Endothelial cell (in vitro differentiated cells): ENCODE results near the genes ENPP1, TAAR8 and TAAR2.

- PRO-cap: no peak
These were observed 17.0 kb upstream of the ARG1 start for GRCh38 chr6:131555940-131556413.

- PRO-cap: no peak
These were observed 1.2 kb downstream of the ARG1 start for GRCh38 chr6:131573948-131574991.

GRCh38 chr6:131575785-131576302 is 2.8 kb downstream of the ARG1 start:
- PRO-cap: no peak

DNA sequence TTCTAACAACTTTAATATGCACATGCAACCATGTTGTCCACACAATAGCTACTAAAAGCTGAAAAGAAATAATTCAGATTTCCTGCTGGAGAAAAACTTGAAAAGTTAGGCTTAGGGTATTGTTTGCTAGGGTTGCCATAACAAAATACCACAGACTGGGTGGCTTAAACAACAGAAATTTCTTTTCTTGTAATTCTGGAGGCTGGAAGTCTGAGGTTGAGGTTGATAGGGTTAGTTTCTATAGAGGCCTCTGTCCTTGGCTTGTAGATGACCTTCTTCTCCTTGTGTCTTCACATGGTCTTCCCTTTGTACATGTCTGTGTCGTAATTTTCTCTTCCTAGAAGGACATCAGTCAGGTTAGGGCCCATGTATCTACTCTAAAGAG is 974 bp upstream of the MED23 start:
- PRO-cap: unidirectional peak, plus-strand start at position 192 of the sequence

DNA sequence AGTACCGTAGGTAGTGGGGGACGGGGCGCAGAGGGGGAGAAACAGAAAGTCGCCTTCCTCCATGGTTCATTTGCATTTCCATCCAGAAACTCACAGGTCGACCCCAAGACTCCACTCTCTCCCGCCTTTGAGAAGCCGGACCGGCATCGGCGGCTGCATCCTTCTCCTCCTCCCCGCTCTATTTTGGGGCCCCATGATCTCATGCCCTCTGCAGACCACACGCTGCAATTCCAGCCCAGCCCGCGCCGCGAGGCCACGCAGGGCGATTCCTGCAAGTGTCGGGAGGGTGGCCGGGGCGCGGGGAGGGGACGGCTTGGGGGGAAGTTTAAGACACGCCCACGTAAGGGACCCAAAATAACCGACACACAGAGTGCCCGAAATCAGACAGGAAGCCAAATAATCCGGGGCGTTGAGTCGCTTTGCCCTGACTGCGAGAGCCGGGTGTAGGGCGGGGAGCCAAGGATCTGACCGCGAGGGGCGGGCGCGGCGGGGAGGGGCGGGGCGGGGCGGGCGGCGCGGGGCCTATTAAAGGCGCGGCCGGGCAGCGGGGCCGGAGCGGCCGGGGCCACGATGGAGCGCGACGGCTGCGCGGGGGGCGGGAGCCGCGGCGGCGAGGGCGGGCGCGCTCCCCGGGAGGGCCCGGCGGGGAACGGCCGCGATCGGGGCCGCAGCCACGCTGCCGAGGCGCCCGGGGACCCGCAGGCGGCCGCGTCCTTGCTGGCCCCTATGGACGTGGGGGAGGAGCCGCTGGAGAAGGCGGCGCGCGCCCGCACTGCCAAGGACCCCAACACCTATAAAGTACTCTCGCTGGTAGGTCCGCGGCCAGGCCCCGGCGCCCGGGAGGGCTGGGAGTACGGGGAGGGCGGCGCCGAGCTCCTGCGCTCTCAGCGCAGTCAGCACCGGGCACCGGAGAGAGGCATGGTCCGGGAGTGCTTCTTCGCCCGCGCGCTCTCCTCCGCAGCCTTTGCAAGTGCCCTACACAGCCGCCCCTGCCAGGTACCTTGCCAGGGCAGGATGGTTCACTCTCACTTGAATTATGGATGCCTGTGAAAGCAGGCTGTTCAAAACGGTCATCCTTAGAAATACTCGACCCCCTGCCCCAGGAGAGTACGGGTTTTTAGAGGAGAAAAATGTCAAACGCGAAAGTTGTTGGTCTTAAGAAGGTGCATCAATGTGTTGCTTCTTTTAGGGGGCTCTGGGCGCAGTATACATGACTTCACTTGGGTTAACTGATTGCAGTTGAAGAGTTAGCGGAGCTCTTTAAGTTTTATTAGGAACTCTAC is at the start of gene ENPP1:
TSS of gene ENPP1 (plus strand) at position 555 of the 1,283 bp plus-strand sequence.
- PRO-cap: bidirectional peak, plus-strand start at position 225 of the sequence, minus-strand start at position 185 of the sequence; bidirectional peak, plus-strand start at position 555 of the sequence, minus-strand start at position 432 of the sequence

DNA sequence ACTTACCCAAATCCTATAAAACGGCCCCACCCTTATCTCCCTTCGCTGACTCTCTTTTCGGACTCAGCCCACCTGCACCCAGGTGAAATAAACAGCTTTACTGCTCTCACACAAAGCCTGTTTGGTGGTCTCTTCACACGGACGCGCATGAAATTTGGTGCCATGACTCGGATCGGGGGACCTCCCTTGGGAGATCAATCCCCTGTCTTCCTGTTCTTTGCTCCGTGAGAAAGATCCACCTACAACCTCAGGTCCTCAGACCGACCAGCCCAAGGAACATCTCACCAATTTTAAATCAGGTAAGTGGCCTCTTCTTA is 49.4 kb downstream of the CCN2 start:
- PRO-cap: no peak

- PRO-cap: no peak
These were observed 3.4 kb upstream of the CCN2 start for GRCh38 chr6:131954488-131955069.

DNA sequence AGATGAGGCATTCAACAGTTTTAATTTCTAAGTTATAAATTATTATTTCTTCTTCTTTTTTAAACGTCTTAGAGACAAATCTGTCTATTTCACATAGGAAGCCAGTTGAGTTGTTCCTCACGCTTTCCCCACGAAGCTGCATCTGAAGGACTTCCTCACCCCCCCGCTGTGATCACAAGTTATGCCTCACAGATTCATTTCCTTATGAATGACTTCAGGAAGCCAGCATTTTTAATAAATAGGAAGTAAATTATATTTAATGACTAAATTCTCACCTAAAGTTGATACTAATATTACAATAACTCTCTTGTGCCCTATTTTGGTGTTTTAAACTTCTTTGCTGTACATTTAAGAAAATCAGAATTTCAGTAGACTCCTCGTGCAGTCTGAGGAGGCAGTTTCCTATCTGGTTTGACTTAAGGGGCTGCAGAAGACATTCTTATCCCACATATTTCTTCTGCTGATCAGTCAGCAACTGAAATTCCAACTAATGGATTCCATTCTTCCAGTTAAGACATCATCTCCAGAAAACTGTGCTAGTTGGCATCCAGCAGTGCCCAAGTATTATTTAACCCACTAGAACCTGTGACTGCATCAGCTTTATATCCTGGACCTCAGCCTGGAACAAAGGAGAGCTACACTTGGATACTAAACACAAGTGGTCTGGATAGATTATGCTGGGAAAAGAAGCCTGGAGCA is 182.7 kb upstream of the CCN2 start:
- PRO-cap: unidirectional peak, minus-strand start at position 144 of the sequence

DNA sequence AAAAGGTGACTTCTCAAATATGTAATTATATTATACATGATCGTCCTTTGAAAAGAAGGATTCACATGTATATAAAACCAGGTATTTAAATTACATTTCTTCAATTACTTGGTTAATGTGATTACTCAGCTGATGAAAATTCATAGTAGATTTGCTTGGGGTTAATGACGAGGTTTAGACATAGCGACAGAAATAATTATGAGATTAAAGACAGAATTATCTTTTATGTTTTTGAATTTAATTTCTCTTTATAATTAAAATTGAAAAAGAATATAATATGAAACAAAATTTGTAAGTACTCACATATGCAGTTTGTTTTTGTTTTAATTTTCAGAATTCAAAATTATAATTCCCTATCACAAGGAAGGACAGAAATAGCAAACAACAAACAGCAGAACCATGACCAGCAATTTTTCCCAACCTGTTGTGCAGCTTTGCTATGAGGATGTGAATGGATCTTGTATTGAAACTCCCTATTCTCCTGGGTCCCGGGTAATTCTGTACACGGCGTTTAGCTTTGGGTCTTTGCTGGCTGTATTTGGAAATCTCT is at the start of gene TAAR8:
TSS of gene TAAR8 (plus strand) at position 379 of the 550 bp plus-strand sequence.
- PRO-cap: no peak

DNA sequence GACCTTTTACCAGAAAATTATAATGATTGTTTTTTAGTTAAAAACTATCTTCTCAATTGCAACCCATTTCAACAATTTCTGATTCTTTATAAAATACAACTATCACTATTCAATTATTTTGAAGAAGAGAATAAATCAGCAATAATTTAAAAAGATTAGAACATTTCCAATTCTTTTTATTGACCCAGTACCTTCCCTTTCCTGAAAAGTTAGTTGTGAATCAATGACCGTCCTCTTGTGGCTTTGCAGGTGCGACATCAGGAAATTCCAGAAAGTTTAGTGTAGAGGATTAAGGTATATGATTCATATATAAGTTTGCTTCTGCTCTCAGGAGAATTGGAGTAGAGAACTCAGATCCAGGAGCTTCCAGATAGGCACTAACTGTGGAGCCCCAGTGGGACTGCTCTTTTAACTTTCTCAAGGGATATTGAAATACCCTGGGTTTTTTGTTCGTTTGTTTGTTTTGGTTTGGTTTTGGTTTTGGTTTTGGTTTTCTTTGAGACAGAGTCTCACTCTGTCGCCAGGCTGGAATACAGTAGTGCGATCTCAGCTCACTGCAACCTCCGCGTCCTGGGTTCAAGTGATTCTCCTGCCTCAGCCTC is 9.6 kb downstream of the TAAR2 start:
- PRO-cap: no peak

GRCh38 chr6:132624122-132624517 is at the start of gene TAAR2:
TAAR2 (minus strand) TSS chr6:132624275.
- PRO-cap: no peak

DNA sequence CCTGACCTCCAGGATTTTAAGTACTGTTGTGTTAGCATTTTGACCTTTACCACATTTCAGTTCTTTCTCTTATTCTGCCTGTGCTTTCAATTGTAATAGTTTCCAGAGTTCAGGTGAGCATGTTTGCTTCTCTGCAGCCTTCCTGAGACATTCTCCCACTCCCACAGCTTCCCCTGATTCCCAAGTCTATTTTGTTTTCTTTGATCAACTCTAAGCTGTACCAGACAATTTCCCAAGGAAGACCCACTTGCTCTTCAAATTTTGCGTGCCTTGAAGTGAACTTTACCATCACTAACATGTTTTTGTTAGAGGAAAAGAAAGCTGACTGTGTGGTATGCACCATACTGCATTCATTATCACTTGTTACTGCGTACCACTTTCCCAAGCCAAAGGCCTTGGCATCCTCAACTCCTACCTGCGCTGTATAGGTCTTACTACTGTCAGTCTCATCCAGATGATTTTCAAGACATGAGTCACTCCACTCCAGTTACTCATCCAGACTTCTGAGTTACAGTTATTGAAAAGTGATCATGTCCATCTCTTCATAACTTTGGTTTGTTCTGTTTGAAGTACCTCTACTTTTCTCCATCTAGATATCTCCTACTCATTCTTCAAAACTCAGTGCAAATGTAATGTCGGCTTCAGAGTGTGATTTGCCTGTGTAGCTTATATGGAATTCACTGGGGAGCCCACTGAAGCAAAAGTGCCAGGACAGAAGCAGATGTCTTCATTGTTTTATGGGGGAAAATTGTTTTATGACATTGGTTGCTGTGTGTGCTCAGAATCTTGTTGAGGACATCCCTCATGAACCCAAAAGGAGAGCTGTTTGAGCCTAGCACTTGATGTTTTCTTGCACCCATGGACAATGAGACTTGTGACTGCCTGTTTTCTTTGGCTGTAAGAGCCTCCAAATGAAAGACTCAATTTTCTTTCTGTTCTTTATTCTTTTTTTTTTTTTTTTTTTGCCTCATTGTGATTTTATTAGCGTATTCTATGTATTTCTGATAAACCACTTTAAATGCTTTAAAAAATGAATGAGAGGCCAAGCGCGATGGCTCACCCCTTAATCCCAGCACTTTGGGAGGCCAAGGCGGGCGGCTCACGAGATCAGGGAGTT is 5.3 kb downstream of the RPS12 start:
- PRO-cap: no peak

- PRO-cap: unidirectional peak, minus-strand start at chr6:133242935
These were observed 1.7 kb downstream of the EYA4 start for GRCh38 chr6:133242778-133243289.

- PRO-cap: no peak
These were observed 294.3 kb upstream of the TCF21 start for GRCh38 chr6:133594586-133594955.

DNA sequence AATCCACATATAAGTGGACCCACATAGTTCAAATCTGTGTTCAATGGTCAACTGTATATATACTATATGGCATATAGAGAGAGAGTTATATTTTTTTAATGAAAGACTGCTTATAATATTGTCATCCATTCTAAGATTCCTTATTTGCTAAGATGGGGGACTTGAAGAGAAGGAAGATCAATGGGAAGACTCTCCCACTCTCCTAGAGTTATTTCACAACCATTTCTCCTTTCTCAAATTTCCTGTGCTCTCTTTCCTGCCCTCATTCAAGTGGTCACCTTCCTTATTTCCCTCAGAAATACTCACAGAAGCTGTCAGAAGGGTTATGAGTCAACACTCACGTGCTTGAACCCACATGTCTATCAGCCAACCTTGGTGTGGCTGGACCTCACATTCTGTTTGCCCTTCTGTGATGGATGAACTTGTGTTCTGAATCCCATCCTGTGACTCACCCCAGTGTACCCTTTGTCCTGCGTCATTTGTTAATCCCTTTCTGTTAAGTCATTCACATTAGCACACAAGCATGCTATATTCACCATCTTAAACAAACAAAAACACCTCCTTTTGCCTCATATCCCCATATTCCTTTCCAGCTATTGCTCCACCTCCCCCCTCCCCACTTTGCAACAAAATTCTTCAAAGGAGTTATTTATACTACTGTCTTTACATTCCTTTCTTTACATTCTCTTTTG is 279.4 kb upstream of the TCF21 start:
- PRO-cap: no peak

- PRO-cap: no peak
These were observed 206.9 kb upstream of the TCF21 start for GRCh38 chr6:133681935-133682452.

GRCh38 chr6:133837550-133838393 is 51.1 kb upstream of the TCF21 start:
- PRO-cap: unidirectional peak, plus-strand start at chr6:133837986

- PRO-cap: no peak
These were observed 1.7 kb upstream of the TCF21 start for GRCh38 chr6:133887302-133887563.

DNA sequence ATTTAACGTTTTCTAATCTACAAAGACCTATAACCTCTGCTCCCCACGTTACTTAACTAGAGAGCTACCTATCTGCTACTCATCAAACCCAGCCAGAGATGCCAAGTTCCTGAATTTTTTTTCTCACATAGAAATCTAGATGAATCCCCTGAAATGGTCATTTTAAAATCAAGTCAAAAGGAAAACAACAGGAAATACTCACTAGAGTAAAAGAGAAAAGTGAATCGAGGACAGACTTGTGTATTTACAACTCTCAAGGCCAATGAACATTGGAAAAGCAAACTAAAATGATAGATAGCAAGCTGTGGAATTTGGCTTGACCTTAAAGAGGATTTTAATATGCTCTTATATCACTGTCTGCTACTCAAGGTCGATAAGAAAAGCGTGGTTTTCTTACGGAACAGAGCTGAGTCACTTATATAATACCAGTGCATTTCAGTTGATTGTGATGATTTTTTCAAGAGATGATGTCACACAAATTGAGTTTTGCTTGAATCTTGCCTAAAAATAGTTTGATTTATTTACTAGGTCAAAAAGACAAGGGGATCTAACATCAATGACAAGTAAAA is 67.9 kb downstream of the SGK1 start:
- PRO-cap: no peak

DNA sequence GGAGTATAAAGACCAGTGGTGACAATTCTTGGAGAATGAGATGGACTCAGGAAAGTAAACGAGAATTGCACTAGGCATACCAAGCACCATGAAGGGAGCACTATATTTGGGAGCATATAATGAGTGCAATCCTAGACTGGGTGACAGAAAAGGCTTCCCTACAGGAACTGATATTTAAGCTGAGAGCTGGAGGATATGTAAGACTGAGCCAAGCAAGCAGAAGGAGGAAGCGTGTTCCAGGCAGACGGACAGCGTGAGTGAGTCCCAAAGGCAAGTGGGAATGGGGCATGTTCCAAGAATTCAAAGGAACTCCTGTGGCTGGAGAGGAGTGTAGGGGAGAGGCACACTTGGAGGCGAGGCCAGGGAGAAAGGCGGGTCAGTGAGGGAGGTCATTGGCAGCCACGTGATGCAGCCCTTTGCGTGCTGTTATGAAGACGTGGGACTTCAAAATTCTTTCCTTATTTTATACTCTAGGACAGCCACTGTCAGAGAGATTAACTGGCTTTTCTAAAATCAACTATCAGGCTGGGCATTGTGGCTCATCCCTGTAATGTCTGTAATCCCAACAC is 27.9 kb upstream of the SGK1 start:
- PRO-cap: no peak